Measurements from ENCODE around the genes TRNAU1AP and TMEM200B.

DNA sequence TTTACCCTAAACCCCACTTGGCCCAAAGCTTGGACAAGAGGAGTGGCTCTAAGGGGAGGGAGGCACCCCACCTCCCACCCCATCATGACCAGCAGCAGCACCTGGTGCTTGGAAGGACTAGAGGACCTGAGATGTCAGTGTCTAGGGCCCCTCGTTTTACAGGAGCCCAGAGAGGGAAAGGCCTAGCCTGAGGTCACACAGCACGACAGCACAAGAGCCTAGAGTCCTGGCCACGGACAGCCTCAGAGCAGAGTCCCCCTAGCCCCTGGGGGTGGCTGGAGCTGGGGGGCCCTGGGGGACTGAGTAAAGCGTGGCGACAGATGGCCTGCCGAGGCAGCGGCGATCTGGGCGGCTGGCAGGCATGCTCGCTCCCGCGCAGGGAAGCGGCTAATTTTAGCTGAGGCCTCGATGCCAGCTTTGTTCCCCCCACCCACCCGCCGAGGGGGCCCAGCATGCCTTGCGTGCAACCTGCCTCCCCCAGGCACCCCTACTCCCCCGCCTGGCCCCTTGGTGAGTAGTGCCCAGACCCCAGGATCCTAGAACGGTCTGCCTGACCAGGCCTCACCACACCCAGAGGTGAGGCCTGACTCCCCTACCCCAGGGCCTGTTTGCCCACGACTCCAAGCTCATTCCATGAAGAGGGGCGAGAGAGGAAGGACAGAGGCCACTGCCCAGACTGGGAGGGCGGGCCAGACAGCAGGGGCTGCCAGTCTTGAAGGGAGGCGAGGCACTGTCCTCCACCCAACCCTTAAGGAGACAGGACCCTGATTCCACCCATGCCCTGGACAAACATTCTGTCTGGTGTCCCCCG, 39.0 kb downstream of the AHDC1 start:
- RRBS = no CpG with 5 or more reads among the region's 24 CpGs

DNA sequence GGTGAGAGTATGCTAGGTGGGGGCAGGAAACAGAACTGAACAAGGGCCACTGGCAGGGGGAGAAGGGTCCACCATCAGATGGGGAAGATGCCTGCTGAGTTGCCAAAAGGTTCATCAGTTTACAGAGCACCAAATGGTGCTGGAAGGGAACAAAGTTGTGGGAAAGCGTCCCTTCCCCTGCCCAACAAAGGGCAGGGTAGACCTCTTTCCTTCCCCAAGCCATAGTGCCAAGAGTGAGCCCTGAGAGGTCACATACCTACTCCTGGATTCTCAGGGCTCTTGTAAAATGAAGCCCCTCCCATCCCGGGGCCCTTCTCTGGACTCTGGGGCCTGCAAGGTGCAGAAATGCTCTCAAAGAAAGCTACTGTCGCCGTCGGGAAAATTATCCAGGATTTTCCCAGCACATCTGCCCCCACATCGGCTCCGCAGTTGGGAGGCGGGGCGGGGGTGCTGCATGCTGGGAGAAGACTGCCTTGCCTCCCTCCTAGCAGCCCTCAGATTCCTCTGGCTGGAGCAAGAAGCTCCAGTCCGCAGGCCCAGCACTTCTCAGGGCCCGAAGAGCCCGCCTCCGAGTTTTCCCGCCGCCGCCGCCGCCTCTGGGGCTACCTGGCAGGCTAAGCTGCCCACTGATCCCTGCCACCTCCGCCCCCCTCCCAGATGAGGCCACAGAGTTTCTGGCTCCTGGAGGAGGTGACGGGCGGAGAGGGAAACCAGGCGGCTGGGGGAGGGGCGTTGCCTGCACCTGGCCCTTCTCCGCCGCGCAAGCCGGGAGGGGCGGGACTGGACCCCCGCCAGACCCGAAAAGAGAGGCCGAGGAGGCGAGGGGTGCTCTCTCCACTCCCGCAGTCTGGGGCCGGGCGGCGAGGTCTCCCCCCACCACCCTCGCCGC, 29.1 kb downstream of the AHDC1 start:
- RRBS = 2% methylated on average over 10 of the region's 38 CpGs

DNA sequence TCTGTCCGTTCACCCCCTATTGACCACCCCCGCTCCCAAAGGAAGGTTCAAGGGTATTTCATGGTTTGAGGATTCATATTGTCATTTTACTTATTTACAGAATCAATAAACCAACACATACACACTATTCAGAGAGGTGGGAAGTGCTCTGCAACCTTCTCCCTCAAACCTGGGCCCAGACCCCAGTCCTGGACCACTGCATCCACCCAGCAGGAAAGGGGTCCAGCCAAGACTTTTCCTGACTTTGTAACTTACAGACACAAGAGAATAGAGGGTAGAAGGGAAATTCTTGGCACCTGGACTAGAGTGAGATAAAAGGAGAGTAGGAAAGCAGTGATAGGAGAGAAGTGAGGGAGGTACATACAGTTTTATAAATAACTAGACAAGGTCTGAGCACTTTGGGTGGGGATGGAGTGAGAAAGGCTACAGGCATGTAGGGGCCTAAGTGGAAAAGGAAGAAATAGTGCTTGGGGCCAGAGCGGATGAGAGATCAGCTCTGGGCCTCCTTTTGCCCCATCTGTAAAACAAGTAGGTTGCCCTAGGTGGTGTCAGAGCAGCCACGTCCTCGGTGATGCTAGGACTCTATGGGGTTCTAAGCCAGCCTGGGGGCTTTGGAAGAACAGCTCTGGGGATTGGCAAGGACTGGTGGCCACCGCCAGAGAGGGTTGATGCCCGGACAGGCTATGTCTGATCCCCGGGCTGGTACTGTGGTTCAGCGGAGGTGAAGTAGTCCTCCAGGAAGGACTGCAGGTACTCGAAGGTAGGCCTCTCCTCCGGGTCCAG, 8.5 kb upstream of the AHDC1 start:
- RRBS = 91% methylated on average over 4 of the region's 11 CpGs

- RRBS = 40% methylated on average over 10 of the region's 36 CpGs
These were observed 11.0 kb upstream of the AHDC1 start for GRCh38 chr1:27614766-27615506.

- RRBS = no CpG with 5 or more reads among the region's 10 CpGs
These were observed 11.6 kb downstream of the IFI6 start for GRCh38 chr1:27660353-27660781.

GRCh38 chr1:27790184-27790619, 17.2 kb downstream of the STX12 start:
- RRBS = no CpG with 5 or more reads among the region's 5 CpGs

DNA sequence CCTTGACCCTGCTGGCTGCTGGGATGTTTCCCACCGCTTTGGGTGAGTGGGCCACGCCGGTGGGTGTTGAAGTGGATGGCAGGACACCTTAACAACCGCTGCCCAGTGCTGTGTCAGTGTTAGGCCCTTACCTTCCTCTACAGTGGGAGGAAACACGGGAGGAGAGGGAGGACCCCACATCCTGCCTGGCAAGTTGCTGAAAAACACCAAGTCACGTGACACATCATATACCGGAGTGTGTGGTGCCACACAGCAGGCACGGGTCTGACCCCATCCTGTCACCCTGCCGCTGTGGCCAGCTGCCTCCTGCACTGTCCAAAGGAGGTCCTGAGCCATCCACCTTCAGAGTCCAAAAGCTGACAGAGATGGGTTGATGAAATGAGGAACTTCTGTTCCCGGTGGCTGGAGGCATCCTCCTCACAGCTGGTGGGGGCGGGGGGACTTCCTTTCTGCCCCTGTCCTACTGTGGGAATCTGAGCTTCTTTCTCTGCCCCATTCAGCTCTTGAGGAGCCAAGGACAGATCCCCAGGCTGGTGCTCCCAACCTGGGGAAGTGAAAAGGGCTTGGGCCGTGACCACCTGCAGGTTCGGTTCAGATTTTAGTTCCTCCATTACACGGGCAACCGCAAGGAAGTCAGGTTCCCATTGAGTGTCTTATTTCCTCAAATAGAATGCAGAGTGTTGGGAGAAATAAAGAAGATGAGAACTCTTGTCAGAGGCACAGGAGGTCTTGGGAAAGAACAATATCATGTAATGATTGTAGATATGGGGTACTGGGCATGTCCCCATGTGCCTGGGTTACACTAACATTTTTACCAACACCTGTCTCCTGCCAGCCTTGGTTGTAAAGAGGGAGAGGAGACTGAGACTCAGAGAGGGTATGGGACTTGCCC, 3.1 kb upstream of the THEMIS2 start:
- RRBS = no CpG with 5 or more reads among the region's 15 CpGs

DNA sequence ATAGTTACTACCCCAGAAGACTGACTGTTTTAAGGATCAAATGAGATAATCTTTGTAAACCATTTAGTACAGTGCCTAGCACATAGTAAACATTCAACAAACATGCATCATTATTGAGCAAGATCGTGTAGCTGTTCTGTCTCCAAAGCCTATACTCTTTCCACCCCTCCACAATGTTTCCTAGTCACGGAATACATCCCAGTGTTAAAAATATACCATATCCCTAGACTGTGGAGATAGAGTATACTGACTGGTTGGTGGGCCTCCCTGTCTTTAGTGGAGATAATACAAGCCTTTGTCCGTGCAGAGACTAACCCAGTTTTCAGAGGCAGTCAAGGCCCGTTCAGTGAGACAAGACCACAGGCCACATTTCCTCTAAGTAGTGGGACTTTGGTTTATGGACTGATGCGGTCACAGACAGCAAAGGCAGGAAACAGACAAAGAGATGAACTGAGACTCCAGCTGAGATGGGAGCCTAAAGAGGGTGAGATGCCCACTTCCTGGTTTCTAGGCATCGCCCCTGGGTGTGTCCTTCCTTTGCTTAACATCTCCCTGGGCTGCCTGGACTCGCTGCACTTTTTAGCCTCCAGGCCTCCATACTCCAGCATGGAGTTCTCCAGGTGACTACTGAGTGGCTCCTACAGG, 14.7 kb downstream of the THEMIS2 start:
- RRBS = no CpG with 5 or more reads among the region's 7 CpGs

DNA sequence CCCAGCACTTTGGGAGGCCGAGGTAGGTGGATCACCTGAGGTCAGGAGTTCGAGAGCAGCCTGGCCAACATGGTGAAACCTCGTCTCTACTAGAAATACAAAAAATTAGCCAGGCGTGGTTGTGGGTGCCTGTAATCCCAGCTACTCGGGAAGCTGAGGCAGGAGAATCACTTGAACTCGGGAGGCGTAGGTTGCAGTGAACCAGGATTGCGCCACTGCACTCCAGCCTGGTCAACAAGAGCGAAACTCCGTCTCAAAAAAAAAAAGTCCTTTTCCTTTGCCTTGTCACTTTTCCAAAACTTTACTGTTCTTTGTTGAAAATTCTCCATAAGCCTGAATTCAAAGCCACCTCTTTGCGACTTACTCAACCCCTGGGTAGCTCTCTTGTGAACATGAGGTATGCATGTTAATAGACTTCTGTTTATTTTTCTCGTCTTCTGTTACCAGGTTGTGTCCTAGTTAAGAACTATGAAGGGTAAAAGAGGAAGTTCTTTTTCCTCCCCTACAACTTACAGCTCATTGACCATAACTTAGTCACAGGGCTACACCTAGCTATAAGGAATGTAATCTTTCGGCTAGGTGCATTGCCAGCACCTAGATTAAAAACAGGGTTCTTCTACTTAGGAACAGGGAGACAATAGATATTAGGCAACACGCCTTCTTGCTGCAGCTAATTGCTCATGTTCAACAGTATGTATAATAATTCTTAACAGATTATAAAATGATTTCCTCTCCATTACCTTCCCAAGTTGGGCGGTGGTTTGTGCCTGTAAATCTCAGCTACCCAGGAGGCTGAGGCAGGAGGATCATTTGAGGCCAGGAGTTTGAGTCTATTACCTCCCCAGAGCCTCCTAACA, 41.0 kb downstream of the PTAFR start:
- RRBS = no CpG with 5 or more reads among the region's 15 CpGs

DNA sequence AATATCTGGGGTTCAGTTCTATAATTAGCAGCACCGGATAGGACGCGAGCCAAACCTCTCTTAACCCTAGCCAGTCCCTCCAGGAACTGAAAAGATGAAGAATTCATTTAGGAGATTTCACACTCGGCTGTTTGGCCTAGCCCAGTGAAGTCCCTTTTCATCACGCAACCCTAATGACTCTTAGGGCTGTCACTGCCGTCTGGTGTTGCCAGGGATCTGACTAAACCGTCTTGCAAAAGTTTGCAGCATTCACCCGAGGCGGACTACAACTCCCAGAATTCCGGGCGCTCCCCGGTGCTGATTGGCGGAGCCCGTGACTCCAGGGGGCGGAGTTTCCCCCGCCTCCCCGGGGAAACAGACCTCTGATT, 267 bp upstream of the SESN2 start:
- RRBS = 1% methylated on average over 6 of the region's 17 CpGs

DNA sequence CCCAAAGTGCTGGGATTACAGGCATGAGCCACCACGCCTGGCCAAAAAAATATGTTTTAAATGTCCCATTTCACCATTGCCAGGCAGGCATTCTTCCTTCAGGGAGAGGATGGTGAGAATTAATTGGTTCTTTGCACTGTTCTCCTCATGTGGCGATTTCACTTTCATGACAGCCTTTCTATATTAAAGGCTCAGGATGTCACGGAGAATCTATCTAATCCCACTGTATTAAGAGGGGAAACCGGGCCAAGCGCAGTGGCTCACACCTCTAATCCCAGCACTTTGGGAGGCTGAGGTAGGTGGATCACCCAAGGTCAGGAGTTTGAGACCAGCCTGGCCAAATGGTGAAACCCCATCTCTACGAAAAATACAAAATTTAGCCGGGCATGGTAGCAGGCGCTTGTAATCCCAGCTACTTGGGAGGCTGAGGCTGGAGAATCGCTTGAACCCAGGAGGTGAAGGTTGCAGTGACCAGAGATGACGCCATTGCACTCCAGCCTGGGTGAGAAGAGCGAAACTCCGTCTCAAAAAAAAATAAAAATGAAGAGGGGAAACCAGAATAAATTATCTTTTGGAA, 6.5 kb downstream of the MED18 start:
- RRBS = no CpG with 5 or more reads among the region's 12 CpGs

DNA sequence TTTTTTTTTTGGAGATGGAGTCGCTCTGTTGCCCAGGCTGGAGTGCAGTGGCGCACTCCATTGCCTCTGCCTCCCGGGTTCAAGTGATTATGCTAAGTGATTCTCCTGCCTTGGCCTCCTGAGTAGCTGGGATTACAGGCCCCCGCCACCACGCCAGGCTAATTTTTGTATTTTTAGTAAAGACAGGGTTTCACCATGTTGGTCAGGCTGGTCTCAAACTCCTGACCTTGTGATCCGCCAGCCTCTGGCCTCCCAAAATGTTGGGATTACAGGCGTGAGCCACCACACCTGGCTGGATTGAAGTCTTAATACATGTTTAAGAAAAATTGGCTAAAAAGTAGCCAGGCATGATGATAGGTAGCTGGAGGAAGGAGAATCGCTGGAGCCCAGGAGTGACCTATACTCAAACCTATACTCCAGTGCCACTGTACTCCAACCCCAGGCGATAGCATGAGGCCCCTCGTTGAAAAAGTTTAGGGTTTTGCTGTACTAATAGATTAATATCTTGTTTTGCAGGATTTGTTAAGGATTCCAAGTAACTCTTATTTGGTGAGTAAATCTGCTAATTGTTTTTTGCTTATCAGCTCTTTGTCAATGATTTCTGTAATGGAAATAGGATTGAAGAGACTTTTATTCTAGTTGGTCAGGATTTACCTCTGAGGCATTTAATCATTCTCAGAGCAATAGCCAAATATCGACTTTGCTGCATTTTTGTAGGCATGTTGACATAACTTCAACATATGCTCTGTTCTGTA, 1.9 kb downstream of the RCC1 start:
- RRBS = no CpG with 5 or more reads among the region's 11 CpGs

- RRBS = 2% methylated on average over 10 of the region's 65 CpGs
These were observed at the start of gene TRNAU1AP for GRCh38 chr1:28552308-28553375. Gene TRNAU1AP (plus strand): TSS chr1:28553085.

DNA sequence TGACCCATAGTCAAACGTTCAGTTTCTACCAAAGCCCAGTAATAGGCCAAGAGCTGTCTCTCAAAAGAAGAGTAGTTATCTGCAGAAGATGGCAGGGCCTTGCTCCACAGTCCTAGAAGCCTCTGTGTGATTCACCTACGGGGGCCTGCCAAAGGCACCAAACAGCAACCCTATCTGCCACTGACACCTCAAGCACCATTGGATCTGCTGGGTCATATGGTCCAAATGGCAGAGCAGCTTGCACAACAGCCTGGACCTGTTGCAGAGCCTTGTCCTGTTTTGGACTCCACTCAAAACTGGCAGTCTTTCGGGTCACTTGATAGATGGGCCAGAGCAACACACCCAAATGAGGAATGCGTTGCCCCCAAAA, 12.7 kb upstream of the GMEB1 start:
- RRBS = no CpG with 5 or more reads among the region's 4 CpGs

DNA sequence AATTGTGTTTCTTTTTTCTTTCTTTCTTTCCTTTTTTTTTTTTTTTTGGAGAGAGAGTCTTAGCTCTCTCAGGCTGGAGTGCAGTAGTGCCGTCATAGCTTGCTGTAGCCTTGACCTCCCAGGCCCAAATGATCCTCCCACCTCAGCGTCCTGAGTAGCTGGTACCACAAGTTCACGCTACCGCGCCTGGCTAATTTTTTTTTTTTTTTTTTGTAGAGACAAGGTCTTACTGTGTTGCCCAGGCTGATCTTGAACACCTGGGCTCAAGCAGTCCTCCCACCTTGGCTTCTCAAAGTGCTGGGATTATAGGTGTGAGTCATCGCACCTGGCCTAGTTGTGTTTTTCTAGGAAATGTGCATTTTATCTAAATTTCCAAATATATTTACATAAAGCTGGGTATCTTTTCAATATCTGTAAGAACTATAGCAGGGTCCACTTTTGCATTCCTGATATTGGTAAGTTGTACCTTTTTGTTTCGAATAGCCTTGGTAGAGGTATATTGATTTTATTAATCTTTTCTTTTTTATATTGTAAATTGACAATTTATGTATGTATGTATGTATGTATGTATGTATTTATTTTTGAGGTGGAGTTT, 76.4 kb downstream of the TMEM200B start:
- RRBS = no CpG with 5 or more reads among the region's 7 CpGs

DNA sequence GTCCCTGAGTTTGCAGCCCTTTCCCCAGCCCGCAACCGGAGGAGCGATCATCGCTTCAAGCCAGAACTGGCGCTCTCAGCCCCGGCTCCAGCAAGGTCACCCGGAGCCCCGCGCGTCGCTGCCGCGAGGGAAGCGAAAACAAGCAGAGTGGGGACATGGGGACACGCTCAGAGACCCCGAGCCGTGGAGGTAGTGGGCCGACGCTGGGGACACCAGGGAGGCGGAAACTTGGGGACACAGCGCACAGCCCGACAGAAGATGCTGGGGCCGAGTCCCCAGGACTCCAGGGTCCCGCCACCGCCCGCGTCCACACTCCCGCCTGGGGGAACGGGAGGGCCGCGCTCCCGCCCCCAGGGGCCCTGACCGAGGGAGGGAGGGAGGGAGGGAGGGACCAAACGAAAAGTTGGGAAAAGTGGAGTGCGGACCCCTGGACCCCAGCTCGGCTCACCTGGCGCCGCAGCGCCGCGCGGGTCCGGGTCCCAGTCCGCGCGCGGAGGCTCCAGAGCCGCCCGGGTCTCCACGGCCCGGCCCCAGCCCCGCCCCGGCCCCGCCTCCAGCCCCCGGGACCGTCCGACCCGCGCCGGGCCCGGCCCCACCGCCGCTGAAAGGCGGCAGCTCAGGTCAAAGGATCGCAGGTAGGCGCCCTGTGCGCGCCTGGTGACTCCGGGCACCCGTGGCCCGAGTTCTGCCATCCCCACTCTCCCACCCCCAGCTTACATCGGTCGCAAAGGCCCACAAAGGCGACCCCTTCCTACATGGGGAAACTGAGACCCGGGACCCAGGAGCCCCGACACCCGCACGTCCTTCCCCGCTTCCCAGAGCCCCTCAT, at the start of gene TMEM200B:
Gene TMEM200B, minus strand, starts transcription at position 496 of the 829 bp plus-strand sequence.
- RRBS = 3% methylated on average over 30 of the region's 79 CpGs

- RRBS = no CpG with 5 or more reads among the region's 4 CpGs
These were observed 525.9 kb downstream of the MATN1 start for GRCh38 chr1:30197534-30197933.

- RRBS = 67% methylated on average over 4 of the region's 12 CpGs
These were observed 59.8 kb downstream of the MATN1 start for GRCh38 chr1:30663510-30664026.

GRCh38 chr1:30728216-30728973, 5.0 kb upstream of the MATN1 start:
- RRBS = no CpG with 5 or more reads among the region's 20 CpGs

DNA sequence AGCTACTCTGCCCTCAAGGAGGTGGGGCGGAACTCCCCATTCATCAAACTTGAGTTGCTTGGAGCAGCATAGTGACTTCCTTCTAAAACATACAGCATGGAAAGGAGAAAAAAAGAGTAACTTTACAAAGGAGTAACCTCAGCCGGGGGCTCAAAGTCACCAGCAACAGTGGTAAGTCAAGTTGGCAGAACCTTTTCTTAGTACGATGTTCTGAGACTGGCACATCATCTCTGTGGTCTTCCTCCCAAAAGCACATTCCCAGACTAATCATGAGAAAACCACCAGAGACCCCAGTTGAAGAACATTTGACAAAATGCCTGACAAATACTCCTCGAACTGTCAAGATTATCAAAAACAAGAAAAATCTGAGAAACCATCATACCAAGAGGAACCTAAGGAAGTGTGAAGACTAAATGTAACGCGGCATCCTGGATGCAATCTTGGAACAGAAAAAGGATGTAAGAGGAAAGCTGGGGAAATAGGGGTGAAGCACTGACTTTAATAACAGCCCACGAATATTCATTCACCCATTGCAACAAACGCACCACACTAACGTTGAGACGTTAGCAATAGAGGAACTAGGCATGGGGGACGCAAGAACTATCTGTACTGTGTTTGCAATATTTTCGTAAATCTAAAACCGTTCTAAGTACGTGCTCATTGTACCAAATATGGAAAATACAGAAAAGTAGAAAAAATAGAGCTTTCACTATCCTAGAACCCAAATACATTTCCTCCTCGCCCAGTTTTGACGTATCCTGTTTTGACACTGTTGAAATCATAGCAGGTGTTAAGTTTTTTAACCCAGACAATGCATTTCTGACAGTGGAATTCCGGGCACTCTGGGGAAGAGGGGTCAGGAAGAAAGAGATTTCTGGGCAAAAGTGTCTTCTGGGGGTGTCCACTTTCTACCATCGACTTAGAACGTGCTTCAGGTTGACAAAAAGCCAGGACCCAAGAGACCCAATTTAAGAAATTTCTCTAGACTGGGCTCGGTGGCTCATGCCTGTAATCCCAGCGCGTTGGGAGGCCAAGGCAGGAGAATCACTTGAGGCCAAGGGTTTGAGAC, 4.0 kb downstream of the LAPTM5 start:
- RRBS = no CpG with 5 or more reads among the region's 22 CpGs

Data from zone of skin (tissue), 1 donor.